Measurements from ENCODE around the gene NEIL3.

GRCh38 chr4:175266982-175267181 is 348.7 kb downstream of the ADAM29 start:
- PRO-cap, 3 experiments: no peak in any of the 3 experiments
- RAMPAGE, long total RNA: no peak

- PRO-cap, 3 experiments: peak in 1 of 3 experiments; most common plus-strand start chr4:176001336 (in 1); most common minus-strand start chr4:176001467 (in 1)
- RAMPAGE, long total RNA: no peak
Measured at GRCh38 chr4:176000928-176001717, 64.5 kb upstream of the WDR17 start.

GRCh38 chr4:176635635-176636516 is 156.8 kb downstream of the VEGFC start:
- PRO-cap, 3 experiments: no peak in any of the 3 experiments
- RAMPAGE, long total RNA: no peak

DNA sequence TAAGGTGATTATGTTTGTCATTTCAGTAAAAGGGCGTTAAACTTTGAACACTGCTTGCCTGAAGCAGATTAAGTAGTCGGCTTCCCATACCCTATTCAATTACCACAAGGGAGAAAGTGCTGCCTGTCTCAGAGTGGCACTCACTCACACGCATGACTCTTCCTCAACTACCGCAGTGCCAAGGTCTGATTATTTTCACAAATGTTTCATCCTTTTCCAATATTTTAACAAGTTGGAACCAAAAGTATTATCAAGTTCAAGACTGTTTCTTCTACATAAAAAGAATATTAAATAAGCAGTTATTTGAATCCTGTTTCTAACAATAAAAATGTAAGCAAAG is 10.9 kb downstream of the VEGFC start:
- PRO-cap, 3 experiments: no peak in any of the 3 experiments
- RAMPAGE, long total RNA: no peak

DNA sequence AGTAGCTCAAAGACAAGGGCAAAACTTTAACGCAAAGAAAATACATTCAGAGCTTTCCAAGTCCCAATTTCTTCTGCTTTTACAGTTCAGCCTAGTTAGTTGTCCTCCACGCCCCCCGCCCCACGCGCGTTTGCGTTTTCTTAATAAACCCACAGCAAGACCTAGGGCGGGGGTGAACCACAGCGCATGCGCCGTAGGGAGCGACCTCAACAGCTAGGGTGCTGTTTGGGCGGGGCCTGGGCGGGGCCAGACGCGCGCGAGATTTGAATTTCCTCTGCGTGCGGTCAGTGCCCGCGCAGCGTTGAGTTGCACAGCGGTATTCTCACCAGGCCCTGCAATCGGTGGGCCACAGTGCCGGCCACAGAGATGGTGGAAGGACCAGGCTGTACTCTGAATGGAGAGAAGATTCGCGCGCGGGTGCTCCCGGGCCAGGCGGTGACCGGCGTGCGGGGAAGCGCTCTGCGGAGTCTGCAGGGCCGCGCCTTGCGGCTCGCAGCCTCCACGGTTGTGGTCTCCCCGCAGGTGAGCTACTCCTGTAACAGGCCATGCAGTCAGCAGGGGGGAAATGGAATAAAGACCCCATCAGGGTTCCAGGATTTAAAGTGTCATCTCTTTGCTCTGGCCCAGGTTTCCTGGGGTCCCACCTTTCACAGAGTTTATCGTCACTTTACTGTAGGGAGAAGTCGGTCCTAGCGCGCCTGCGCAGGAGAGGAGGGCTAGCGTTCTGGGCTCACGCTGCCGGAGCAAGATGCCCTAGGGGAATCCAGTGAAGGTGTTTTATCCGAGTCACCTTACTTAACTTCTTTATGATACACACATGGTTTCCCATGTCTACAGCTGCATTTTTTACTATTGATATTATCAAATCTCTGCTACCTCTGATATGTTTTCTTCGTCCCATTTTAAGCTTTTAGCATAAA is at the start of gene NEIL3:
Gene NEIL3, plus strand, starts transcription at position 287 of the 920 bp plus-strand sequence.
- PRO-cap, 3 experiments: no peak in any of the 3 experiments
- RAMPAGE, long total RNA: no peak

GRCh38 chr4:180057824-180058171 is 2185.4 kb upstream of the TENM3 start:
- PRO-cap, 3 experiments: no peak in any of the 3 experiments
- RAMPAGE, long total RNA: no peak

DNA sequence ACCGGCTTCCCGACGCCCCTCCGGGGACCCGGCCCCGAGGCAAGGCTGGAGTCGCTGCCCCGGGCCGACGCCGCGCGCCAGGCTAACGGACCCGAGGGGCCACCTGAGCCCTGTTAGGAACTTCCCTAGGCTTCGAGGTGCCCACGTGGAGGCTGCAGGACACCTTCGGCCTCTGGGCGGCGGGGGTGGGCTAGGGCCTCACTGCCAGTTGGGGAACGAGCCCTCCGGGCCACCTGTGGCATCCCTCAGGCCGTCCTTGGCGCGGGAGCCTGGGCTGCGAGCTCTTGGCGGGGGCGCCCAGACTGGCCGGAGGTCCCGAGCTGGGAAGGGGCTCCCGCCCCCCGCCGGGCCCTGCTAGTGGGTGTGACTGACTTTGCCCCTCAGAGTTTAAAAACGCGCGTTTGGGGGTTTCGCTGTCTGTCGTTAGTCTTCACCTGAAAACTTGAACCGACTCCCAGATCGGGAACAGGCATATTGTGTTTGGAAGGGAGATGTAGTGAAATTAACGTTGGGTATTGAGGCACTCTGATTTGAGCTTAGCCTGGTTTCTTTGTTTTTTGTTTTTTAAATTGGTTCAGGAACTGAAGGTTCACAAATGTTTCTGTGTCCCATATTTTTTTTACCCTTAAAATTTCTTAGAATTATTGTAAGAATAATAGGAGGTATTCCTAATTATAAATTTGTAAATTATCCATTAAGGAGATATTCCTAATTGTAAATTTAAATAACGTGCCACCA is 916 bp downstream of the WWC2 start:
- PRO-cap, 3 experiments: no peak in any of the 3 experiments
- RAMPAGE, long total RNA: no peak

- PRO-cap, 3 experiments: peak in 1 of 3 experiments; most common plus-strand start chr4:183398462 (in 1)
- RAMPAGE, long total RNA: no peak
Measured at GRCh38 chr4:183398171-183399137, 46.0 kb upstream of the CDKN2AIP start.

- PRO-cap, 3 experiments: no peak in any of the 3 experiments
- RAMPAGE, long total RNA: no peak
Measured at GRCh38 chr4:183482096-183482656, 22.7 kb upstream of the ING2 start.

DNA sequence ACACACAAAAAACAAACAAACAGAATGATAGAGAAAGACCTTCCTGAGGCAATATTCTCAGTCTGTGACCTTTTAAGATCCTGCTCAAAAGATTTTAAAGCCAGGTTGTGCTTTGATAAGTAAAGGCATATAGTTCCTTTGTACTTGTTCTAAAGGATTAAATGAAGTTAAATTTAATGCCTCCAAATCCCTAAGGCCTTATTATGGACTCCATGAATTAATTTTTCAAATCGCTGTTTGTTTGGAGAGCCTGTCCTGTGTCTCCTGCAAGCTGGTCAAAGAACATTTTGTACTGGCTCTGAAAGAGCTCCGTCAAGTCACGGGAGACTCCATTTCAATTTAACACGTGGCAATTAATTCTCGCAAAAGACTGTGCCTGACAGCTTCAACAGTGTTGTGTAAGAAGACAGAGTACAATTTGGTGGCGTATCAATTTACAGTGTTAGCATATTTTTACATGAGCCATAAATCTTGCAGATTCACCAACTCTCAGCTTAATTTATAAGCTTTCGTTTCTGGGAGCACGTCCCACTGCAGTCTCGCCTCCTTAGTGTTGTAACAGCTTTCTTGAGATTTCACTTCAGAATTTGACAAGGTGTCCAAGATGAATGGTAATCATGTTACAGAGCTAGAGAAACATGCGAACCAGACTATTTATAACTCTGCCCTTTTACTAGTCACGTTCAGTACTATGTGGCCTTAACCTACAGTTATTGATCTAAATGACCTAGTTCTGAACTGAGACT is 70.8 kb downstream of the RWDD4 start:
- PRO-cap, 3 experiments: no peak in any of the 3 experiments
- RAMPAGE, long total RNA: no peak

- PRO-cap, 3 experiments: no peak in any of the 3 experiments
- RAMPAGE, long total RNA: no peak
Measured at GRCh38 chr4:183758392-183758712, 99.3 kb downstream of the TRAPPC11 start.

DNA sequence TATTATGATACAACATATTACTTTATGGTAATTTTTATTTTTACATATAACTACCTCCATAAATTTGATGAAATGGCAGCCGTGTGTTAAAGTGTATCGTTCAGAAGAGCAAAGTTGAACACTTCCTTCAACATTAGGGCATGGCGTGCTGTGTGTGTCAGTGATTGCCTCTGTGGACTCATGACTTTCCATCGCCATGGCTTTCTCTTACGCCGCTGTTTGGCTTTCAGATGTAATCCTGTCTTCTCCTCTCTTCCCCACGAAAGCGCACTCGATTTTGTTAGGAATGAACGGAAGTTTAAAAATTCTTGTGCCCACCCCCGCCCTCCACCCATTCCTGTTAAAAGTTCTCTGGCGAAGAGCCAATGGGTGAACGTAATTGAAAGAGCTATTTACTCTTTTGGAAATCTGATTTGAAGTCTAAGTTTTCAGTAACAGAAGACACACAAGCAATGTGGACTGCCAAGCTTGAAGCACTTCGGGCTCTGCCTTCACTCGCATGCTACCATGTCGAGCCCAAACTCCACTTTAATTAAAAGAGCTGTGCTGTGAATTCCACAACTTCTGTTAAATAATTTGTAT is 115.0 kb downstream of the STOX2 start:
- PRO-cap, 3 experiments: peak in 1 of 3 experiments; most common minus-strand start position 252 of the sequence (in 1)
- RAMPAGE, long total RNA: no peak

DNA sequence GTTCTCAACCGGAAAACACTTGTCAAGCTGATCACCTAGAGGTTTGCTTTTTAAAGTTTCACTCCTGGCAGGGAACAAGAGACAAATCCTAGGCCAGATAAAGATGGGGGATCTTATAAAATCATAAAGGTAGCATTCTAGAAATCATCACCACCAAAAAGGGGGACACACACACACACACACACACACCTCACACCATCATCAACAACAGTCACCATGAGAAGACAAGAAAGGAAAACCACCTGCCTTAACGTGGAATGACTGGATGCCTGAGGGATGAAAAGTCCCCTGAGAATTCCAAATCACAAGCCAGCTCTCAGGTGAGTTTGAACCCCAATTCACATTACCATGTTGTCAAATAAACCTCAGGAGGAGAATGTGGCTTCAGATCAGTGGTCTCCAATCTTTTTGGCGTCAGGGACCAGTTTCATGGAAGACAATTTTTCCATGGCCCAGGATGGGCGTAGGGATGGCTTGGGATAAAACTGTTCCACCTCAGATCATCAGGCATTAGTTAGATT is 28.4 kb upstream of the ENPP6 start:
- PRO-cap, 3 experiments: peak in 1 of 3 experiments; most common plus-strand start position 291 of the sequence (in 1)
- RAMPAGE, long total RNA: no peak

DNA sequence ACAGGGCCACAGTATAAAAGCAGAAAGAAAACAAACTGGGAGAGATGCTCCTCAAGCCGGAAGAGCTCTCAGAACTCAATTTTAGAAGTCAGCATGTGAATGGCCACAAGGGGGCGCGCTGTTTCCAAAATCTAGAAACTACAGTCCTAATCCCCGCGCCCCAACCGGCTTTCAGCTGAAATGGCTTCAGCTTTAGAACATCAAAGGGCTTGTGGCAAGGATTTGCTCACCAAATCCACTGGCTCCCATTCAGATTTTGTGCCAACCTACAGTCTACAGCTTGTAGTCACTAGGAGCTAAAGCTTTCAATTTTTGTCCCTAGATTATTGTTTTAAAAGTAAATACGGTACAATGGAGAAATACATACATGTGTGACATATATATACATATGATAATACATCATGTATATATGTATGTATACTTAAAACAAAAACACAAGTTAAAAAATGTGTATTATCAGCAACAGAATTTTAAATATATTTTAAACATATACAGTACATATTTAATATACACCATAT is 46.6 kb upstream of the ENPP6 start:
- PRO-cap, 3 experiments: no peak in any of the 3 experiments
- RAMPAGE, long total RNA: no peak

DNA sequence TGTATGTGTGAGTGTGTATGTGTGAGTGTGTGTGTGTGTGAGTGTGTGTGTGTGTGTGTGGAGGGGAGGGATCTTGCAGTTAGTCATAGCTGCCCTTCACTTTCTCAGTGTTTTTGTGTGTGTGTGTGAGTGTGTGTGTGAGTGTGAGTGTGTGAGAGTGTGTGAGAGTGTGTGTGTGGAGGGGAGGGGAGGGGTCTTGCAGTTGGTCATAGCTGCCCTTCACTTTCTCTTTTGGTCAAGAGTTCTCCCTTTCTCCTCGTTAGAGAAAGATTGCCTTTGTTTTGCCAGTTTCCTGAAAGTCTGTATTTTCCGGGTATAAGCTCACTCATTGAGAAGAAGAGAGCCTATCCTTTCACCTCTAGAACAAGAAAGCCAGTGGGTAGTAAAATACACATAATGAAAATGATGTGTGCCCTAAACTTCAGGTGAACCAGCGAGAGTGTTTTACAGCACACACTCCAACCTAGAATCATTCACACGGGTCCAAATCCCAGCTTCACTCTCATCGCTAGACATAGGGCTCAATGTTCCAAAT is 75.2 kb upstream of the ENPP6 start:
- PRO-cap, 3 experiments: no peak in any of the 3 experiments
- RAMPAGE, long total RNA: no peak

DNA sequence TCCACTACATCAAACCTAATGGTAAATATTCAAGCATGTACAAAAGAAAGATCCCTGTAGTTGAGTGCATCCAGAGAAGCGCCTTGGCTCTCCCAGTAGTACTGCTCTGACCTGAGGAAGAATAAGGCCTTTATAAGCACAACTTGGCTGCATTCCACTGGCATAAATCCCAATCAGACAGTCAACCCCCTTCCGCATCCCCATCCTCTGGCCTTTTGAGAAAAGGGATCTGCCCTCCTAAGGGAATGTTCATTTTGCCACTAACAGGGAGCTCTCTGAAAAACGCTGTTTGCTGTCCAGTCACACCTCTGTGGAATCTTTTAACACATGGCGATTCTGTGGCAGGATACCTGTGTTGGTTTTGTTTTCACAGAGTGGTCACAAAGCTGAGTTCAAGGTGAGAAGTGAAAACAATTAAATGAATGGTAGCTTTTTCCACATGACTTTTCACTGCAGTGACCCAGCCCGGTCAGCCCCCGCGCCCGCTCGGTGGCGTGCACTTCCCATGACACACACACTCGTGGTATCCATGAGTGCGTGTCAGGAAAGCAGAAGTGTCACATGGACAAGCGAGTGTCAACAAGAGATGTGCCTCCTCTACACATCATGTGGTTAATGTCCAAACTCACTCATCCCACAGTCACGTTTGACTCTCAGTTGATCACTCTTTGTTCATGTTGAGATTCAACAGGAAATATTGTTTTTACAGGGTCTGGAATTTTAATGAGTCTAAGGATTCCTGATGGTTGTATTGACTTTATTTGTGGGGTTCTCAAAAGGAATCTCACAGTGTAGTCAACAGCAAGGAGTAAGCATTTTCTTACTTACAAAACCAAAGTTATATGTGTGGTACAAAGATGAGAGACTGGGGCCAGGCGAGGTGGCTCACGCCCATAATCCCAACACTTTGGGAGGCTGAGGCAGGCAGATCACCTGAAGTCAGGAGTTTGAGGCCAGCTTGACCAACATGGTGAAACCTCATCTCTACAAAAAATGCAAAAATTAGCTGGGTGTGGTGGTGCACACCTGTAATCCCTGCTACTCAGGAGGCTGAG is 112.3 kb upstream of the ENPP6 start:
- PRO-cap, 3 experiments: no peak in any of the 3 experiments
- RAMPAGE, long total RNA: no peak

GRCh38 chr4:184348320-184349200 is 125.8 kb downstream of the IRF2 start:
- PRO-cap, 3 experiments: no peak in any of the 3 experiments
- RAMPAGE, long total RNA: no peak

GRCh38 chr4:184390116-184390648 is 84.2 kb downstream of the IRF2 start:
- PRO-cap, 3 experiments: no peak in any of the 3 experiments
- RAMPAGE, long total RNA: no peak

DNA sequence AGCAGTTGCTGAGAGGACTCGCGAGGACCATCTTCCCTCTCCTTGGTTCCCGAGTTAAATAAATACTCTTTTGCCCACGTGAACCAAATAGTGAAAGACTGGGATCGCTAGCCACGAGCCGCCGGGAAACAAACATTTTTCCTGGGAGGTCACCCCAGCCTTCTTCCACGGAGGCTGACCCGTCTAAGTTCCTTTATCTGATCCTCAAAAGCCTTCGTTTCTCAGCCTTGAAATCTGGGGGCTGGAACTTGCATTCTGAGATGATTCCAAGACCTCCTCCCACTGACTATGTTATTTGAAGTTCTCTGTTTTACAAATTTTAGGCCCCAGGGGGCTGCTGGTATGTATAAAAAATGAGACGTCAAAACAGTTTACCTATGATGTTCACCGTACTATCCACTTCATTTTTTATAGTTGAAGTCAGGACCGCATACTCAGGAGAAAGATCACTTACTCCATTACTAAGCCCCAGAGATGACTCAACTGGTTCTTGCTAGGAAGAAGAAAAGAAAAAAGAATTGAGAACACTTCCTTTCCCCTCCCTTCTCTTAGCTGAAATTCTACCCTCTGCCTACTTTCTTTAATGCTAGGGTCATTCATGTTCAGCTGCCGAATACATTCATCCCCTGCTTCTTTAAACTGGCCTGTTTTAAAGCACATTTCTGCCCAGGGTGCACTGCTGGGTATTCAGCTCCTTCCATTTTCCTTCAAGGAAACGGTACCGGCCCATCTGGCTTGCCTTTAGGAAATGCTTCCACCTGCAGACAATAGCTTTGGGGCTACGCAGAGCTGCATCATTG is 66.4 kb downstream of the IRF2 start:
- PRO-cap, 3 experiments: no peak in any of the 3 experiments
- RAMPAGE, long total RNA: no peak

DNA sequence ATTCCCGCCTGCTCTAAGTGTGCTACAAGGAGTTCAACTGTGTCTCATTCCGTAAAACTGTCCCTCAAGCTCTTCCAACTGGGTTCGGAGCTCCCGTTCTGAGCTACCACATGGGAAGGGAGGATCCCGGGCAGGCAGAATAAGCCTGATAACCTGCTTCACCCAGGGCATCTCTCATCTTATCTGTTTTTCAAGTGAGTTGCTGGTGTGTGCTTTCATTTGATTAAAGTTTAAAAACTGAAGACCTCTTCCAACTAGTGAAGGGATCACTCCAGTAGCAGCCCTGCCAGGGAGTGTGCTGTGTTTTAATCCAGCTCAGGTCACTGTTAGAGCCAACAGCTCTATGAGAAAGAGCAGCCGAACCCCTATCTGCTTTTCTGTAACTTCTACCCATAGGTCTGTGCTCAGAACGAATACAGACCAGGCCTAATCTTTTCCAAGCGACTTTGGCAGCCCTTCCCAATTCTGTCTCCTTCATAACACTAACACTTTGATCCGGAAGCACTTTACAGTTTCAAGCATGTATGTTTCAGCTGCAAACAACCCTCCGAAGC is 61.0 kb downstream of the IRF2 start:
- PRO-cap, 3 experiments: no peak in any of the 3 experiments
- RAMPAGE, long total RNA: no peak

Data from cerebellum (tissue), 5 donors.